Amniotic epithelial cell (primary cell): Measurements from ENCODE around the genes CDK2AP2 and CABP2.

DNA sequence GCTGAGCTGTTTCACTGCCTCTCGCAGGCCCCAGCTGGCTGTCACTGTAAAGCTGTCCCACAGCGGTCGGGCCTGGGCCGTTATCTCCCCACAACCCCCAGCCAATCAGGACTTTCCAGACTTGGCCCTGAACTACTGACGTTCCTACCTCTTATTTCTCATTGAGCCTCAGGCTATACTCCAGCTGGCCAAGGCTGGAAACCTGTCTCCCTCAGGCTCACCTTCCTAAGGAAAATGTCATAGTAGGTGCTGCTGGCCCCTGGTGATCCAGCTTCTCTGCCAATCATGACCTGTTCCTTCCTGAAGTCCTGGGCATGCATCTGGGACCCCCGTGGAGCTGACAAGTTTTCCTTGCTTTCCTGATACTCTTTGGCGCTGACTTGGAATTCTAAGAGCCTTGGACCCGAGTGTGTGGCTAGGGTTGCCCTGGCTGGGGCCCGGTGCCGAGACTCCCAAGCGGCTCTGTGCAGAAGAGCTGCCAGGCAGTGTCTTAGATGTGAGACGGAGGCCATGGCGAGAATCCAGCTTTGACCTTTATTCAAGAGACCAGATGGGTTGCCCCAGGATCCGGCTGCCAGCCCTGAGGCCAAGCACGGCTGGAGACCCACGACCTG lies 3.9 kb downstream of the PPP1CA start:
- RRBS, result no CpG with 5 or more reads among the region's 16 CpGs

- RRBS, result no CpG with 5 or more reads among the region's 38 CpGs
Observed at GRCh38 chr11:67398282-67399162, 3.1 kb downstream of the PPP1CA start.

DNA sequence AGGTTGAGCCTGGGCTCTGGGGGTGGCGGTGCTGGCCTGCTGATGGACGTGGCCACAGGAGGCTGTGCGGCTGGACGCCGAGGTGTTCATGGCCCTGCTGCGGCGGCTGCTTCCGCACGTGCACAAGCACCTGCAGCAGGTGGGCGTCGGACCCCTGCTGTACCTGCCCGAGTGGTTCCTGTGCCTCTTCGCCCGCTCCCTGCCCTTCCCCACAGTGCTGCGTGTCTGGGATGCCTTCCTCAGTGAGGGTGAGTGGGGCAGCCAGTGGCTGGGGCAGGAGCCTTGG lies 2.8 kb downstream of the TBC1D10C start:
- RRBS, result no CpG with 5 or more reads among the region's 15 CpGs

GRCh38 chr11:67484686-67485428 lies 2.0 kb downstream of the AIP start:
- RRBS, result no CpG with 5 or more reads among the region's 14 CpGs

- RRBS, result no CpG with 5 or more reads among the region's 30 CpGs
Observed at GRCh38 chr11:67495008-67495694, 10.0 kb downstream of the PITPNM1 start.

GRCh38 chr11:67507156-67508306 lies at the start of gene CDK2AP2:
Gene CDK2AP2 (minus strand): TSS chr11:67508162.
- RRBS, result 2% methylated on average over 13 of the region's 69 CpGs

GRCh38 chr11:67523353-67523610 lies at the start of gene CABP2:
Gene CABP2 (minus strand): TSS chr11:67523446.
- RRBS, result 62% methylated on average over 9 of the region's 12 CpGs

DNA sequence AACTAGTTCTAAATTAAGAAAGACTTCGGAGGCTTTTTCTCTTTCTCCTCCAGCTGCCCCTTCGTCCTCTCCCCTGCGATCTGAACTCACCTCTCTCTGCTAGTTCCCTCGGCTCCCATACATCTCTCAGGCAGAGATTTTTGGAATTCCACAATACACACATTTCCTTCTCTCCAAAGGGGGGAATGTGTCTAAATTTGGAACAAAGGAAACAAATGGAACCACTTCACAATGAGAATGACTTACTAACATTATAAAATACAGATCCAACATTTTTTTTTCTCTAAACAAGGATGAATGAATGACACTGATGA lies 20.7 kb upstream of the GSTP1 start:
- RRBS, result no CpG with 5 or more reads among the region's 4 CpGs

DNA sequence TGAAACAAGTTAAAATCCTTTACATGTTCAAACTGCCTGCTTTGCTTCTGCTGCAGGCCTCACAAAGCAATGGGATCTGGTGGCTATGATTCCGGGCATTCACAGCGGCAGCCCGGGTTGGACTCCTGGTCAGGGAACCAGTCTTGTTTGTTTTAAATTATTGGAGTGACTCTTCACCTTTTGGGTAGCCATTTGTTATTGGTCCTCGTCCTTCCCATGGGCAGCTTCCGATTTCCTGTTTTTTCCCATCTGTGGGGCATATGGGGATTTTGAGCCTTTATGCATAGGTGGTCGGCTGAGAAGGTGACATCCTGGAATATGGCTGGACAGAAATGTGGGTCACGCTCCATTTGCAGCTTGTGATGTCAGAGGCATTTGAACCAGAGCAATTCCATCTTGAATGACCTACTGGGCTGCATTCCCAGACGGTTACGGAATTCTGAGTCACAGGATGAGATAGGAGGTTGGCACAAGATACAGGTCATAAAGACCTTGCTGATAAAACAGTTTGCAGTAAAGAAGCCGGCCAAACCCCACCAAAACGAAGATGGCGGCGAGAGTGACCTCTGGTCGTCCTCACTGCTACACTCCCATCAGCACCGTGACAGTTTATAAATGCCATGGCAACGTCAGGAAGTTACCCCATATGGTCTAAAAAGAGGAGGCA lies 20.1 kb upstream of the GSTP1 start:
- RRBS, result no CpG with 5 or more reads among the region's 16 CpGs

GRCh38 chr11:67572645-67573272 lies 10.9 kb upstream of the GSTP1 start:
- RRBS, result no CpG with 5 or more reads among the region's 16 CpGs

DNA sequence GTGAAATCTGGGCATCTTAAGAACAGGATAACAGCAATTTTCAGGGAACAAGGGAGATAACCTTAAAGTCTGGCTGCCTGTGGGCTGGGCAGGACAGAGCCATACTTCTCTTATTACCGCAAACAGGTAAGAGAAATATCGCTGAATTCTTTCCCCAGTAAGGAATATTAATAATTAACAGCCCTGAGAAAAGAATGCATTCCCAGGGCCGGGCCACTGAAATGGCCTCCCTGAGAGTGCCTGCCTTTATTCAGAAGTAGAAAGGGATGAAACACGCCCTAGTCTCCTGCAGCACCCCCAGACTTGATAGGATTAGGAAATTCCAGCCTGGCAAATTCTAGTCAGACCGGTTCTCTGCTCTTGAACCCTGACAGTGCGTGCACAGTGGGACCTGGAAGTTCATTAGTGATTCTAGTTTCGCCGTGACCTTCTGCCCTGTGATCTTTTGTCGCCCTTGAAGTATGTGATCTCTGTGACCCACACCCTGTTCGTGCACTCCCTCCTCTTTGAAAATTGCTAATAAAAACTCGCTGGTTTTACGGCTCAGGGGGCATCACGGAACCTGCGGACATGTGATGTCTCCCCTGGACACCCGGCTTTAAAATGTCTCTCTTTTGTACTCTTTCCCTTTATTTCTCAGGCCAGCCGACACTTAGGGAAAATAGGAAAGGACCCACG lies 2.2 kb upstream of the GSTP1 start:
- RRBS, result no CpG with 5 or more reads among the region's 17 CpGs

DNA sequence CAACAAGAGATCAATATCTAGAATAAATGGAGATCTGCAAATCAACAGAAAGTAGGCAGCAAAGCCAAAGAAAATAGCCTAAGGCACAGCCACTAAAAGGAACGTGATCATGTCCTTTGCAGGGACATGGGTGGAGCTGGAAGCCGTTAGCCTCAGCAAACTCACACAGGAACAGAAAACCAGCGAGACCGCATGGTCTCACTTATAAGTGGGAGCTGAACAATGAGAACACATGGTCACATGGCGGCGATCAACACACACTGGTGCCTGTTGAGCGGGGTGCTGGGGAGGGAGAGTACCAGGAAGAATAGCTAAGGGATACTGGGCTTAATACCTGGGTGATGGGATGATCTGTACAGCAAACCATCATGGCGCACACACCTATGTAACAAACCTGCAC lies 1.0 kb upstream of the GSTP1 start:
- RRBS, result no CpG with 5 or more reads among the region's 8 CpGs

DNA sequence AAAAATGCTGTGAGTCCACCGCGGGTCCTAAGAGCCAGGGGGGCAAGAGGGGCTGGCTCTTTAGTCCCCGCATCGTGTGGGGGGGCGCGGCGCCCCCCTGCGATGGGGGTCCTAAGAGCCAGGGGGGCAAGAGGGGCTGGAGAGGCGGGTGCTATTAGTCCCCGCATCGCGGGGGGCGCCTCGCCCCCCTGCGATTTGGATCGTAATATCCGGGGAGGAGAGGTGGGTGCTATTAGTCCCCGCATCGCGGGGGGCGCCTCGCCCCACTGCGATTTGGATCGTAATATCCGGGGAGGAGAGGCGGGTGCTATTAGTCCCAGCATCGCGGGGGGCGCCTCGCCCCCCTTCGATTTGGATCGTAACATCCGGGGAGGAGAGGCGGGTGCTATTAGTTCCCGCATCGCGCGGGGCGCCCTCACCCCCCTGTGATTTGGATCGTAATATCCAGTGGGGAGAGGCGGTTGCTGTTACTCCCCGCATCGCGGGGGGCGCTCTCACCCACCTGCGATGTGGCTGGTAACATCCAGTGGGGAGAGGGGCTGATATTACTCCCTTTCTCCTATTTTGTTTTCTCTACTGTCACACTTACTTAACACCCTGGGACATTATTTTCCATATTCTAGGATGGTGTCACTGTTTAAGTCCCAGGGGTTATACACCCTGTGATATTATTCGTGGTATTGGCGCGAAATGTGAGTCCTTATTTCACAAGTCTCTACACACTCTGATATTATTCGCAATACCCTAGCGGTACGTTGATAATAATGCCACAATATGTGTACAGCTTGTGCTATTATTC lies 57.6 kb upstream of the ALDH3B2 start:
- RRBS, result no CpG with 5 or more reads among the region's 52 CpGs

- RRBS, result no CpG with 5 or more reads among the region's 7 CpGs
Observed at GRCh38 chr11:67757785-67758466, 83.5 kb upstream of the ALDH3B2 start.

- RRBS, result no CpG with 5 or more reads among the region's 80 CpGs
Observed at GRCh38 chr11:67805462-67806737, 131.5 kb upstream of the ALDH3B2 start.

GRCh38 chr11:67886215-67886753 lies 117.6 kb downstream of the UNC93B1 start:
- RRBS, result no CpG with 5 or more reads among the region's 13 CpGs

DNA sequence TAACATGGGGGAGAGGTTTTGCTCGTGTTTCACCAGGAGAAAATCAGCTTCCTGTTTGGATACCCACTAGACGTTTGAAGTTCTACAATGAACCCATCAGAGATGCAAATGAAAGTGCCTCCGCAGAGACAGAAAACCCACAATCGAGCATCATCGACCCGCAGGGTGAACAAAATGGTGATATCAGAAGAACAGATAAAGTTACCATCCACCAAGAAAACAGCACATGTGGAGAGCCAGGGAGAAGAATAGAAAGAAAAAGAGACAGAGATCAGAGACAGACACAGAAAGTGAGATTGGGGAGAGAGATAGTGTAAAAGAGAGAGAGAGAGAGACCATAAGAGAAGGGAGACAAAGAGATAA lies 83.3 kb downstream of the UNC93B1 start:
- RRBS, result no CpG with 5 or more reads among the region's 6 CpGs

GRCh38 chr11:67990735-67991682 lies 12.9 kb downstream of the UNC93B1 start:
- RRBS, result 8% methylated on average over 5 of the region's 77 CpGs

DNA sequence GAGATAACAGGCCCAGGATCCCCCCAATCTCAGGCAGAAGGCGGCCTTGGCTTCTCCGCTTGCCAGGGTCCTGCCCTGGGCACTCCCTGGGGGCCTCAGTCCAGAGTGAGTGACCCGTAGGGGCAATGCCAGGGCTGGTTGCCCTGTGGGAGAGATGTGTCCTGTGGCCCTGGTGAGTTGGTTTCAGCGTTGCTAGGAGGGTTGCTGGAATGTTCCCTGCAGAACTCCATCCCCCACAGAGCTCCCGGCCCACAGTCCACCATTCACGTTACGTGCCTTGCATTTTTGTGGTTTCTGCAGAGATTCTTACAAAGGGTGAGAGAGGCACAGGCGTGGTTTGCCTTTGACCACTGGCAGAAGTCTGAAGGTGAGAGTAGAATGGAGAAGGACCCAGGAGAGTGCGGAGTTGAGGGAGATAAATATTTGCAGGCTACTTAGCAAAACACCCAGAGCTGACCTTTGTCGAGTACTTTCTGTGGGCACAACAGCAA lies 3.0 kb downstream of the ALDH3B1 start:
- RRBS, result no CpG with 5 or more reads among the region's 10 CpGs

- RRBS, result no CpG with 5 or more reads among the region's 5 CpGs
Observed at GRCh38 chr11:68075074-68075543, 36.3 kb downstream of the TCIRG1 start.